ENCODE measurements around a stretch of chr6.

DNA sequence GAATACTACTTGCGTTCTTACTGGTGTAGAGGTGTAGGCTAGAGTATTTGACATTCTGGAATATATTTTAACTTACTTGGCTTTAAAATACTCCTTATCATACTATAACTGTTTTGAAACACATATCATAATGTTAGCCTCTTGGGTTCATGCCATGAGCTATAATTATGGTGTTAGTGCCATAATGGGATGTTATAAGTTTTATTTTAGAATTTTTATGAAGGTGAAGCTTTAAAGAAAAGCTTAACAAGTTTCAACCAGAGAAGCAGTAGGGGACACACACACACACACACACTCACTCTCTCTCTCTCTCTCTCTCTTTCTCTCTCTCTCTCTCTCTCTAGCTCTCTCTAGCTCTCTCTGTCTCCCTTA, 102.2 kb downstream of the QKI start:
- PRO-cap, 2 experiments: no peak in any of the 2 experiments

GRCh38 chr6:163564910-163565638, 150.6 kb downstream of the QKI start:
- PRO-cap, 2 experiments: no peak in any of the 2 experiments

DNA sequence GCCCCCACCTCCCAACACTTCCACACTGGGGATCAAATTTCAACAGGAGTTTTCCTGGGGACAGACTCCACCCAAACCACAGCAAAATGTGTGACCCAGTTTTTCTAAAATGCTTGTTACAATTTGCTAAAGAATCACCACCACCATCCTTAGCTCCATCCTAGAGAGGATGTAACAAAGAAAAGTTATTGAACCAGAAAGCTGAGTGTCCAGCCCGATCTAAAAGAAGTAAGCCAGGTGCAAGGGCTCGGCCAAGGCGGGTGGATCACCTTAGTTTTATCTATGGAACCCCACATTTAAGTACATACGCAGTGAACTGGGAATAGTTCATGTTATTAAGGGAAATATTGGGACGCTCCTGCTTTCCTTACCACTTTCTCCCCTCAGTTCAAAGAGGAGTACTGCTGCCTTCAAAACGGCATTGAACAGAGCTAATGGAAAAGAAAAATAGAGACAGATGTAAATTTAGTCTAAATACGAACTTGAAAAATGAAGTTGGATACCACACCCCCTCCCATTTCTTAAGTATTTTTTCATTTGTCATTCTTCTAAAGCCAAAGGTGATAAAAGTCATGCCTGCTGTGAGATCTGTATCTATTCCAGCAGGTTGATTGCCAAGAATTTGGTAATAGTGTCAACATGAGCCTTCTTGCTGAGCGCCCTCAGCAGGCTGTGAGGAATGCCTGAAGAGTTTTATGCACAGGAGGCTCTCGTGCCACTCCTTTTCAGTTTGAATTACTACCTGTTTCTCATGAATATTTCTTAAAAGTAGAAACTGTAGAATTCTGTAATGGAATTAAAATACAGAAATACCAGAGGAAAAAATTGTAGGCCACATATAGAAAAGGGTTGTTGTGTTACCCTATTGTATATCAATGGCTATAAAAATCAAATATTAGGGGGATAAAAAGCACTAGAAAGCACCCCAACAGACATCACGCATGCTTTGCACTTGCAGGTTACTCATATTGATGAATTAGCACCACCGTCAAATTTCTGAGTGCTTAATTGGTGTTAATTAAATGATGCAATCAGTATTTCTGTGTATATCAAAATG, 165.3 kb downstream of the QKI start:
- PRO-cap, 2 experiments: no peak in any of the 2 experiments

GRCh38 chr6:163745682-163746238, 331.2 kb downstream of the QKI start:
- PRO-cap, 2 experiments: no peak in any of the 2 experiments

GRCh38 chr6:163764298-163765020, 349.9 kb downstream of the QKI start:
- PRO-cap, 2 experiments: no peak in any of the 2 experiments

DNA sequence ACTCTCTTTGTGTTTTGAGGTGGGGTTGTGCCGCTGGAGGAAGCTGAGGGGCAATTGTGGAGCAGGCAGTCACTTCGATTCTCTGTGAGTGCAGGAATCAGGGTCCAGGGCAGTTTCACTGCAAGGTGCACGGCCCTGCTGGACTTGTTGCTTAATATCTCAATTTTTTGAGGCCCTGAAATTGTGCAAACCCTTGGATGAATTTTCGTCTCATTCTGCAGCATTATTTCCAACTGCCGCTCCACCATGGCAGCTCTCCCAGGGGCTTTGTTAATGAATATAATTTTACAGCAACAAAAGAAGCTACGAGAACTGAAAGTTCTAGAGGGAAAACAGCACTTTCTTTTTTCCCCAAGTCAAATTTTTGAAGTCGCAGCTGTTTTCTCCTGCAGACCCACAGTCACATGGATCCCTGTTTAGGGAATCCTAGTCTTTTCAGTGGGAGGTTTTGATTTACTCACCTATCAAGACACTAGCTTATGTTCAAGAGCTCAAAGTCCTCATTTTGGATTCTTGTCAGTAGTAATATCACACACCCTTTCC, 532.0 kb downstream of the QKI start:
- PRO-cap, 2 experiments: no peak in any of the 2 experiments

GRCh38 chr6:164039928-164040465, 625.5 kb downstream of the QKI start:
- PRO-cap, 2 experiments: no peak in any of the 2 experiments

DNA sequence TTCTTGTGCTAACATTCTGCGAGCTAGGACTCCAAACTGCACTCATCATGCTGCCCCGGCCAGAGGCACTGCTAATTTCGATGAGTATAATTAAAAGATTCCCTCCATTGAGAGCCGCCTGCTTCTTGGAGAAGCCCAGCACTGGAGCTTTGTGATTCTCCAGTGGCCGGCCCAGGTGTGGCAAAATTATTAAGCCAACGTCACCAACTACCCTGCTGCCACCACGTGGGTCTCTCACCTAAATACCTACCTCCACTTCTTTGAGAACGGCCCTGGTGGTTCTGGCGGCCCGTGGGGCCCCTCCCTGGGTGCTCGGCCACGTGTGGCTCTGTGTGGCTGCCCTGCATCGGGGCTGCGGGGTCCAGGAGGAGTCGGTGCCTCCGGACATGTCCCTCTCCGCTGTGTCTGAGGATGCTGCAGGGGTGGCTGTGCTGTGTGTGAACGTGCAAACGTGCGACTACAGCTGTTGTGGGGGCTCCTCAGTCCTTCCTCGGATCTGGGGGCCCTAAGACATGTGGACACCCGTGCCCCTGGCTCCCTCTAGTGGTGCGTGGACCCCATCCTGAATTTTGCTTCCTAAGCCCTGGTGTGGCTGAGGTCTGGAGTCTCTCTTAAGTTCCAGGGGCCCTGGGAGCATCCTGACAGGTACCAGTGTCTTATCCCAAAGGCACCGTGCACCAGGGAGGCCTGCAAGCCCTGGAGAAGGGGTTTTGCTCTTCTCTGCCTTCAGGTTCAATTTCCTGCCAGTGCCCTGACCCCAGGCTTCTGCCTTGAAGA, 691.8 kb downstream of the QKI start:
- PRO-cap, 2 experiments: no peak in any of the 2 experiments

DNA sequence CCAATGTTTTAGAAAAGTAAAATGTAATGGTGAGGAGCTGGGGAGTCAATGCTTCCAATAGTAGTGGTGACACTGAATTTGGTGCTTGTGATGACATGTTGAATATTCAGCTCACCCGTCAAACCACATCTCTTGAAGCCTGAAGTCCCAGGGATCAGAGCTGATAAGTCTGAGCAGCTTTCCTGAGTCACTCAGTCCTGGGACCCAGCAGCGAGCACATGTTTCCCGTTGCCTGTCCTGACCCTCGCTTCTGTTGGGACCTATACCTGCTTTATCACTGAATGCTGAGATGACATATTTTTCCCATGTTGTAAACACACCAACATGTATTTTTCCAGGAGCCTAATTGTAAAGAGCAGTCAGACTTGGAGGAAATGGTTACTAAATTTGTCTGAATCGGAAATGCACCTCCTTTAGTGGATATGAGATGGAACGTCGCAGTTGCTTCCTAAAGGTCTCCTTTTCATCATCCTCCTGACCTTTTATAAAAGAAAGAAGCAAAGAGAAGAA, 693.6 kb downstream of the QKI start:
- PRO-cap, 2 experiments: no peak in any of the 2 experiments

DNA sequence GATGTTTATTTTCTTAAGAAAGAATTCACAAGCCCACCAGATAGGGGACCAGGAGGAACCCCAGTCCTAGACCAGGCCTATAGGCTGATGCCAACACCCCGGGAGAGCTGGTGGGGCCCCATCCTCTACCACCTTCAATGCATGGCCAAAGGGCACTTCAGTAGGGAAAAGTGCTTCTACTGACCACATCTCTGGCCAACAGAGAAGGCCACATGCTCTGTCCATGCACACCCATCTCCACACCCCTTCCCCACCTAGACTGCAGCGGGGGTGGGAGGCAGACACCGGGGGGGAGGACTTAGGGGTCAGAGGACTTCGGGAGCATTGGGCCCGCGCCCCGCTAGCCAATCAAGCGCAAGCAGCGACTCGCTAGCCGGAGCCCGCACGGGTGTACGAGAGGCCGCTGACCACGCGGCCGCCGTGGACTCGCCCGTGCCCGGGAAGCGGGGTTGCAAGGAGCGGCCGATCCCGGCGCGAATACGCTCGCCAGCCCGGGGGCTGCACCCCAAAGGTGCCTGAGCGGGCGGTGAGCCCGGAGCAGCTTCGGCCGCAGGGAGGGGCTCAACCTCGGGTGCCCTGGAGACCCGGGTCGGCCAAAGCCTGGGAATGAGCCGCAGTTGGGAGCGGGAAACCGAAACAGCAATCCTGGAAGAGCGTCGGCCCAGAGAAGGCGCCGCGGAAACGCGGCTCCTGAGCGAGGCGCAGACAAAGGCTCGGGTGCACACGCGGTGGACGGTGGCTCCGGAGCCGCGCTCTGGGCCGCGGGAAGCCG, 2.8 kb downstream of the PDE10A start:
- PRO-cap, 2 experiments: no peak in any of the 2 experiments

GRCh38 chr6:165660879-165661842, 1.9 kb downstream of the PDE10A start:
- PRO-cap, 2 experiments: no peak in any of the 2 experiments

DNA sequence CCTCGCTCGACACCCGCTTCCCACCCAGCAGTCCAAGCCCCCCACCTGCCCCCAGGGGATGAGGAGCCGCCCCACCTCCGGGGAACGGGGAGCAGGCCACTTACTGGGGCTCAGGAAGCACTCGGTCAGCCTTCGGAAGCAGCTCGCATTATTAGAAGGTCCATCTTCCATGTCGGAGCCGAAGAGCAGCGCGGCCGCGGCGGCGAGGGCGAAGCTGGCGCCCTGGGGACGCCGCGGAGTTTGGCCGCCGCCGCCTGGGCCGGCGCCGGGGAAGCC, 1.3 kb downstream of the PDE10A start:
- PRO-cap, 2 experiments: no peak in any of the 2 experiments

DNA sequence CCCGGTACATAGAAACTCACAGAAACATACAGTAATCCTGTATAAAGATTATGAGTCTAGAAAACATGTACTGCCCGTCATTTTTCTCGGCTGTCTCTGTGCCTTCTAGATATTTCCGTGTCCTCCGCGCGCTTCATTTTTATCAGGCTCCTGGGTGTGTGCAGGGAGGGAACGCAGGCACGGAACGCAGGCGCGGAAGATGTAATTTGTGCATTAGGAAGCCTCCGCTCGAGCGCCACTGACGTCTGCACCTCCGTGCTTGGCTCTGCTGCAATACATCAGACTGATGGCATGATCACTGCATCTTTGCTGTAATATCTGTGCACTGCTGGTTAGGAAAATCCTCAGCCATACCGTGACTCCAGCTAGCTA, 158.7 kb downstream of the TBXT start:
- PRO-cap, 2 experiments: no peak in any of the 2 experiments

GRCh38 chr6:166259356-166259960, 48.7 kb downstream of the PRR18 start:
- PRO-cap, 2 experiments: no peak in any of the 2 experiments

- PRO-cap, 2 experiments: no peak in any of the 2 experiments
These were observed 11.1 kb upstream of the PRR18 start for GRCh38 chr6:166319206-166319852.

DNA sequence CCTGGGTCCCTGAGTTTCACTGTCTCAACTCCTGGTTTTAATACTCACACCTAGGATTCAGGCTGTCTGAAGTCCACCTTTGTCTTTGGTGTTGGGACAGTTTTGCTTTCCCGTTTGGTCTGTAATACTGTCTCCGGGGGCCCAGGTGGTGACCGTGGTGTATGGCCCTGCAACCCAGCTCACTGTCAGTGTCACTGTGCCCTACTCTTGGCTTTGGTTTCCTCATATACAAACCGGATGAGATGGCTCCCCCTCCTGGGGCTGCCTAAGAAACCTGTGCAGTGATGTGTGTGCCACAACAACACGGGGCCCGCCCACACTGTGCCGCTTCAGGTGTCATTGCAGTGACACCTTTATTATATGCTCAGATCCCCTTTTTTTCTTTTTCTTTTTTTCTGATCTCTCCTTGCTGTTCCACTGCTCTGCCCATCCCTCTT, 74.0 kb downstream of the RAMACL start:
- PRO-cap, 2 experiments: no peak in any of the 2 experiments

DNA sequence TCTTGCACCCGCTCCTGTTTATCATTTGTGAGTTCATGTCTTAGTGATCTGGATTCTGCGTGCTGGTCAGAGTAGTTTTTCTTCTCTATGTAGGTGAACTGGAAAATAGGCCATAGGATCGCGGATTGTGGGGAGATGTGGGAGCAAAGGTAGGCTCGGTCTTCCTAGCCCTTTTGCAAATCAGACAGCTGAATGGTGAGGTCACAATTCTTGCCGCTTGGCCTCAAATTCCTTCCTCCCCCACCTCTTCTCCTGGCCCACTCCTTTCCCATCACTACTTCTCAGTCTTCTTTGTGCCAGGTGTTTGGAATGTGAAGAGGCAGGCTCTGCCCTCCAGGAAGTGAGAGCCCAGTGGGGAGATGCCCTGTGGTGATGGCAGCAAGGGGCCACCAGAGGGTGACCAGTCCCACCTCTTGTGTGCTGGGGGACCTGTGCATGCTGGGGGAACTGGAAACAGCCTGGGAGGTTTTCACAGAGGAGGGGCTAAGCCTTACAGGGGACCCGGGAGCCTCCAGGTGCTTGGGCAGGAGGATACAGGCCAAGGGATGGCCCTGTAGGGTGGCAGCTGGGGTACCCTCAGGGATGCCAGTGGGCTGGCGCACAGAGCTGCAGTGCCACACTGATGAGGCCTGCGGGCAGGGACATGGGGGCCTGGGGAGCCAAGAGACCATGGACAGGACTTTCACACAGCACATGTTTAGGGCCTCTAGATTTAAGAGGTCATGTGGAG, 72.4 kb downstream of the RAMACL start:
- PRO-cap, 2 experiments: no peak in any of the 2 experiments

GRCh38 chr6:166565287-166565929, 21.1 kb downstream of the RAMACL start:
- PRO-cap, 2 experiments: no peak in any of the 2 experiments

- PRO-cap, 2 experiments: no peak in any of the 2 experiments
These were observed 4.7 kb upstream of the RAMACL start for GRCh38 chr6:166590986-166591736.

DNA sequence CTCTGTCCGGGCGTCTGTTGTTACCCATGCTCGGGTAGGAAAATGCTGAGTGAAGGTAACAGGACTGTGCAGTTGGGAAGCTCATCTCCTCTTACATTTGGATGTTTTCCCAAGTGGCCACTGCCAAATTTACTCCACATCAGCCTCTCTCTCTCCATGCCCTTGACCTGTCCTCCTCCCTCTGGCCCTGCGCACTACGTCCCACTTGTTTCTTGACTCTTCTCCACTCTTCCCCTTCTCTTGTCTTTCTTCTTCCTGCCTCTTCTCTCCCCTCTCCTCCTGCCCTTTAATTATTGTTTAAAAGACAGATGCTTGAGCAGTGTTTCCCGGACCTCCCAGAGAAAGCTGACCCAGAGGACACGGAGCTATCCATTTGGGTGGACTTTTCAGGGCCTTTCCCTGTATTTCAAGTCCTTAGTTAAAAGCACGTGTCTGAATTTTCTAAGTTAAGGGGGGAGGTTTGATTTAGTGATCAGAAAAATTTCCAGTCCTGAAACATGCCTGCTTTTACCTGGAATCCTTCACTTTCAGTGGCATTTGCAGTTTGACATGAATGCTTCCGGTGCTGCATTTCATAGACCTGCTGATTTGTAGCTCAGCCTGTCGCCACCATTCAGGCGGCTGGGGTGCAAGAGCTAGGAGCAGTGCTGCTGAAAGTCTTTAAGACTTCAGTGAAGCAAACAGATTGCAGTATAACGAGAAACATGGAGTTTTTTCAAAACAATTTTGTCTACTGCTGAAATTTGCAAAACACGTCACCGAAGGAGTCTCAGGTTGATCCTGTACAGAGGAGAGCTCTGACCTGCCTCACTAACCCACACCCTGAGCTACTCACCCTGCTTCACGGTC, 14.2 kb downstream of the RPS6KA2 start:
- PRO-cap, 2 experiments: no peak in any of the 2 experiments

Data from Colon Carcinoma Metastatic in the Brain (tissue), 2 donors.